Hair follicle dermal papilla cell (primary cell): ENCODE measurements around a stretch of chr15.

DNA sequence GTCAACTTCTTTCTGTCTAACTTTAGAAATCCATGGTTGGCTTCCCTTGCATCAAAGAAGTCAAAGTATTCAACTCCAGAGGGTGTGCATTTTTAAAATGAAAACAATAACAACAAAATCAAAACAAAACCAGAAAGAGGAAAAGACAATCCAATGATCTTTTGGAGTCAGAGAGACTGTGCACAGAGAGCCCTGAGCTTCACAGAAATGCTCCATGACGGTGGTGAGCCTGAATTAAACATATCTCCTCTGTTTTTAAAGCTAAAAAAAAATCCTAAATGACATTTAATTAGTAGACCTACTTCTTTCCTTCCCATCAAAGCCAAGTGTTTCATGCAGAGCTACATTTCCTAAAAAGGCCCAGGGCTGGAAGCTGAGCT lies 230.7 kb upstream of the TLE3 start:
- CAGE, long polyA plus RNA: no peak

DNA sequence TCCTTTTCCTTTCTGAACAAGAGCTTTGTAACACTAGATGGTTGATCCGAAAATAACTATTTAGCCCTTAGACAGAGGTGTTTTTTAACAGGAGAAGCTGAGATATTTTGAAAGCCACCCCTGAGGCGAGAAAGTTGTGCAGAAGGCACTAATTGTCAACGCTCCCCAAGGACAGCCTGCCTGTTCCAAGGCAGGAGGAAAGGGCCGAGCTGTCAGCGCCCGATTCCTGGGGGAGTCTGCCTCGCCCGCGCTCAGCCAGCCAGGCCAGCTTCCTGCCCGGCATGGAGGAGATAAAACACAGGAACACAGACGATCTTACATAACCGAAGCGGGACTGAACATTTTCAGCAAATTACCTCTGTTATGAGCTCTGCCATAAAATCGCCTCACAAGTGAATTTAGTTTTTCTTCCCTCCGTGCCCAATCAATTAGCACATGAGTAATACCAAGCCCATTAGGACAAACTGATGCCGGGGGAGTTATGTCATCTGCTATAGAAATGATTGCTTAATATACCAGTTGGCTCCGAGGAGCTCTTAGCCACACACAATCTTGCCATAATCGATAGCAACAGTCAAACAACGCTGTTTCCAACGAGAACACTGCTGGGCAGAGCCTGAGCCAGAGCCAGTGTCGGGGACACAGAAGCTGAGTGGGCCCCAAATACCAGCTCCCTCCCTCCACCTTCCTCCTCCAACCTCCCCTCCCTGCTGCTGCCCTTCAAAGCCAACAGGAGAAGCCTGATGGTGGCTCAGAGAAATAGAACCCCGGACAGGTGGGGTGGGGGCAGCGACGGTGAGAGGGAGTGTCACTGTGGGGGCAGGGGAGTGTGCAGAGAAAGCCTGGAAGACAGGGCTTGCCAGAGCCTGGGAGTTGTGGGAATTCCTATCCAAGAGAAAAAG lies 279.3 kb upstream of the TLE3 start:
- CAGE, long polyA plus RNA: no peak

DNA sequence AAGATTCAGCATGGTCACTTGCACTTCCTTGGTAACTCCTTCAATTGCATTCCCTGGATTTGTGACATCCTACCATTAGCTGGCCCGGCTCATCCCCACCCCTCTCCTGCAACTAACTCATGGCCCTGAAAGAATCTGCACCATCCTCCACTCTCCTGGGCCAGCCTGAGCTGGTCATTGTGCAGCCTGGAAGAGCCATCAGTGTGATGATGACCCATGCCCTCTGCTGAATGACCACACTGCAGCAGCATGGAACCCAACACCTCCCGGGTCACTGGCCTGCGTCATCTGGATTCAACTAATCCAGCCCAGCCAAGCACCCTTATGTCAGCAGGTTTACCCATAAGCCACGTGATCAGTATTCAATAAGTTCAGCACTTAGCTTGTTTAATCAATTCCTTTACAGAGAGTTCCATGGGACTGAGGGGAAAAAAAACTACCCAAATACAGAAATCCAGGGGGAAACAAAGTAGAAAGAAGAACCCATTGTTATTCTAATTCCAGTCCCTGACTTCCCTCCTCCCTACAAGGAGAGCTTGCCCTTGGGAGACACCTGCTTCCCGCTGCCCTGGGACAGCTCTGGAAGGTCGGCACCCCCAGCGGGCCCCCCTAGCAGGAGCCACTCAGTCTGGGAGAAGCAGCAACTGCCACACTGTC lies 309.0 kb upstream of the TLE3 start:
- CAGE, long polyA plus RNA: no peak

- CAGE, long polyA plus RNA: no peak
These were observed 311.2 kb downstream of the UACA start for GRCh38 chr15:70452092-70452606.

DNA sequence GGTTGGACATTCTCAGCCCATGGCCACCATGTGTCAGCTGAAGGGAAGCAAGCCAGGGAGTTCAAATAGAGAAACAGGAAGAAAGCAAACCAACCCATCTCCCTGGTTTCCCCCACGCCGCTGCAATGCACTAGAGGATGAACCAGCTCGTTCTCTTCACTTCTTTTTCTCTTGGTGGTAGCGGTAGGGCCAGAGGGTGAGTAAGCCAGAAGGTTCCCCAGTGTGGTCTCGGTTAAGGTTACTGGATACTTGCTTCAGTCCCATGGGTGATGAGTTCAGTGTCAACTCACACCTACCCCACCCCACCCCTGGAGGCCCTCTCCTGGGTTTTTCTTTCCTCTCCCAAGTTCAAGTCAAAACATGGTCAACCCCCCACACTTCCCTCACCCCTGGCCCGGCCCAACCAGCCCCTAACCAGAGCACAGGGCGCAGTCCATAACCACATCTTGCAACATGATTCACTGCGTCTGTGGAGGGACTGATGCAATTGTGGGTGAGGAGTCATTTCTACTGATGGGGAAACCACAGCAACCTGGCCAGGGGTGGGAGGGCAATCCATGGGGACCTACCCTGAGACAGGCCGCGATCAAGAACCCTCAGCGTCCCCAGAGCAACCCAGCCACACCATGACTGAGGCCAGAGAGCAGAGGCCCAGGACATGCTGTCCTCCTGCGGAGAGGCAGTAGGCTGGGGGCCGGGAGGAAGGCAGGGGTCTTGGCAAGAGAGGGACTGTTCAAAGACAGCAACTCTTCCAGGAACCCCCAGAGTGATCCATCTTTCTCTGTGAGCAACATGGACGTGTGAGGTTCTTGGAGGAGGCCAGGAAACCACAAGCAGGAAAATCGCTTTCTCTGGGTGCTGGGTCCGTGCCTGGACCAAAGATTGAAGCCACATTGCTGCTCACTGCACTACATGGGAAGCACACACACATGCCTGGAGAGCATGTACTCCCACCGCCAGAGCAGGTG lies 276.6 kb downstream of the UACA start:
- CAGE, long polyA plus RNA: no peak

DNA sequence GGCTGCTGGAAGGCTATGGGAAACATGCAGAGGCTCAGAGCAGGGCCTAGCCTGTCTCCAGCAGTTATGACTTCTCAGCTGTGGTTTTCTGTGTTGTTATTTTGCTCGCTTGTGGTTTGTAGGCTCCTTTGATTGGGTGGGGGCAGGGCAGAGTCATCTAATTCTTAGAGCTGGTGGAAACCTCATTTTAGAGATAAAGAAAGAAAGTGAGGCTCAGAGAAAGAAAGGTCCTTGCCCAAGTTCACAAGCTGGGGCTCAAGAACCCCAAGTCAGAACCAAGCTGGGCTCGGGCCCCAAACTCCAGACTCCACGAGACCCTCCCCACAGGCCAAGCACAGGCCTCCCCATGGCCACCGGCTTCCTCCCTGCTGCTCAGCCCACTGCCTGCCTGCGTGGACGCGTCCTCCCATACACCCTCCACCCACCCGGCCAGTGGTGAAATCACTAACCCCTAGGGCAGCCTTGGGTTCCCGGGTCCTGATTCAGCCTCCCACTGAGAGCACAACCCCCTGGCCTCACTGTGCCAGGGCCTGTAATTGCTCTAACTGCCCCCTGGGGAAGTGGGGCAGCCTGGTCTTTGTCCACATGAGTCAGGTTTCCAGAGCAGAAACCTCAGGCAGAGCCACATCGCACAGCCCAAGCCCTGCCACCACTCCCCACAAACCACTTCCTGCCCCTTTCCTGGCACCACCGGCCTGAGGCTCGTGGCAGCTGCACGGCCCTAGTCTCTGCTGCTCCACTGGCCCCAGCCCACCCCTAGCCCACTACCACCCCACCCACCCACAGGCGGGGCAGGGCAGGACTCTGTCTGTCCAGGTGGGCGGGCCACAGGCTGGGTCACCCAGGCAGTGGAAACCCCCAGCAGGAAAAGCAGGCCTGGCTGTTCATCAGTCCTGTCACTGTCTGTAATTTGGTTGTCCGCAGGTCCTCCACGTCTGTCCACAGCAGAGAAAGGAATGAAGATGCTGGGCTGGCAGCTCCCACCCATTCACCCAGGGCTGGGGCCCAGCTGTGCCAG lies 270.7 kb downstream of the UACA start:
- CAGE, long polyA plus RNA: no peak

DNA sequence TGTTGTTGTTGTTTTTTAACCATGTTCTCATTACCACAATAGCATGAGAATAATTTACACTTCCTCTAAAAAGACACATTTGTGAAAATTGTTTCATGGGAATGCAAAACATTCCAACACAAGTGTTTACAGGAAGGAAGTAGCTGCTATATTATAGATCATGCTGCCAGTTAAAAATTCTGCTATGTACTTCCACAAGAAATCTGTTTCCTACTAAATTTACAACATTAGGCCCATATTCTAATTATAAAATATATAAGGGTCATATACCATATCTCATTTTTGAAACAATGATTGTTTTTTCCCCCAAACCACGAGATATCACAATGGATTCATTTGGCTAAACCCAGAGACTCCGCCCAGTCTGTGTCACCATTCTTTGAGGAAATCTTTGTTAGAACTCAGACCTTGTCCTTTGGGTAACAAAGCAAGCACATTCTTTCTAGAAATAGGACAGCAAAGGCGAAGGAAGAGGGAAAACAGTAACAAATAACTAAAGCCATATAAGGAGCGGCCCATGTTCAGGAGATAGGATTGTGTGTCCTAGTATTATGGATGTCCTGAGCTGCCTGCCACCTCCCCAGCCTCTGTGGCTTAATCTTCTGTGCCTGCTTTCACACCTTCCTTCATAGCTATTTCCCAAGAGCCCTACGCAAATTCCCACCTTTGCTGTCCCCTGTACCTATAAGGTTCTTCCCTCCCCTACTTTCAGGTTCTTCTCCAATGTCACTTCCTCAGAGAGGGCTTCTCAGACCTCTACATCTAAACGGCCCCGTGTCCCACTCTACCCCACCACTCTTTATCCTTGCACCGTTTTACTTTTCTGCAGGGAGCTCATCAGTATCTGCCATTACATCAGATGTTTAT lies 59.9 kb downstream of the UACA start:
- CAGE, long polyA plus RNA: no peak

DNA sequence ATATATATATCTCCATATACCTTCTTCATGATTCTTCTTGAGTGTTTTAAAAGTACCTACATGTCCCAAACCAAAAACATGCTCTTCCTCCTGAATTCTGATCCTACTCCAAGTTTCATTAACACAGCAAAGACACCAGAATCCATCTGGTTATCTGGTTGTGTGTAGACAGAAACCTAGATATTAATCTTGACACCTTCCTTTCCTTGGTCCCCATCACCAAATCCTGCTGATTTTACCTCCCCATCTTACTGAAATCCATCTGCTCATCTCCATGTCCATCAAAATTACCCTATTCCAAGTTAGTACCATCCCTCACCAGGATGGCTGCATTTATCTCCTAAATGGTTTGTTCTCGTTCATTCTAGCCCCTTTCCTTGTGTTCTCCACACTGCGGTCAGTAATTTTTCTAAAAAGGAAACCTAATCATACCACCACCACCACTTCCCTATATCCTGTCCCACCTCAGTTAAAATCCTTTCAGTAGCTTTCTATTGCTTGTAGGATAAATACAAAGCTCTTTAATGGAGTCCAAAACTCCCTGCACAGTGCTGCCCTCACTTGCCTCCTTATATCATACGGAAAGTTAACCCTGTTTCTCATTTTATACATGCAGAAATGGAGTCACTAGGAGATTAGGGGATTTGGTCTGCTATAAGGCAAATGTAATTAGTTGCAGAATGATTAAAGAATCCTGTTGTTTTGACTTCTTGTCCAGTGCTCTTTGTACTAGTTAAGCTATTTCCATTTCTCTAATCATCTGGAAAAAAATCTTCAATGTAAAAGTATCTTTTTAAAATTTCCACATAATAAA lies 51.1 kb downstream of the UACA start:
- CAGE, long polyA plus RNA: no peak

GRCh38 chr15:70767924-70768655 lies 4.7 kb upstream of the UACA start:
- CAGE, long polyA plus RNA: no peak

DNA sequence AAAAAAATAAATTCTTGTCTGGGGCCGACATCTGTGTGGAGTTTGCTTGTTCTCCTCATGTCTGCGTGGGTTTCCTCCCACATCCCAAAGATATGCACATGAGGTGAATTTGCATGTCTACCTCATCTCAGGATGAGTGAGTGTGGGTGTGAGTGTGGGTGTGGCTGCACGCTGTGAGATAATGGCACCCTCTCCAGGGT lies 25.8 kb upstream of the UACA start:
- CAGE, long polyA plus RNA: no peak

DNA sequence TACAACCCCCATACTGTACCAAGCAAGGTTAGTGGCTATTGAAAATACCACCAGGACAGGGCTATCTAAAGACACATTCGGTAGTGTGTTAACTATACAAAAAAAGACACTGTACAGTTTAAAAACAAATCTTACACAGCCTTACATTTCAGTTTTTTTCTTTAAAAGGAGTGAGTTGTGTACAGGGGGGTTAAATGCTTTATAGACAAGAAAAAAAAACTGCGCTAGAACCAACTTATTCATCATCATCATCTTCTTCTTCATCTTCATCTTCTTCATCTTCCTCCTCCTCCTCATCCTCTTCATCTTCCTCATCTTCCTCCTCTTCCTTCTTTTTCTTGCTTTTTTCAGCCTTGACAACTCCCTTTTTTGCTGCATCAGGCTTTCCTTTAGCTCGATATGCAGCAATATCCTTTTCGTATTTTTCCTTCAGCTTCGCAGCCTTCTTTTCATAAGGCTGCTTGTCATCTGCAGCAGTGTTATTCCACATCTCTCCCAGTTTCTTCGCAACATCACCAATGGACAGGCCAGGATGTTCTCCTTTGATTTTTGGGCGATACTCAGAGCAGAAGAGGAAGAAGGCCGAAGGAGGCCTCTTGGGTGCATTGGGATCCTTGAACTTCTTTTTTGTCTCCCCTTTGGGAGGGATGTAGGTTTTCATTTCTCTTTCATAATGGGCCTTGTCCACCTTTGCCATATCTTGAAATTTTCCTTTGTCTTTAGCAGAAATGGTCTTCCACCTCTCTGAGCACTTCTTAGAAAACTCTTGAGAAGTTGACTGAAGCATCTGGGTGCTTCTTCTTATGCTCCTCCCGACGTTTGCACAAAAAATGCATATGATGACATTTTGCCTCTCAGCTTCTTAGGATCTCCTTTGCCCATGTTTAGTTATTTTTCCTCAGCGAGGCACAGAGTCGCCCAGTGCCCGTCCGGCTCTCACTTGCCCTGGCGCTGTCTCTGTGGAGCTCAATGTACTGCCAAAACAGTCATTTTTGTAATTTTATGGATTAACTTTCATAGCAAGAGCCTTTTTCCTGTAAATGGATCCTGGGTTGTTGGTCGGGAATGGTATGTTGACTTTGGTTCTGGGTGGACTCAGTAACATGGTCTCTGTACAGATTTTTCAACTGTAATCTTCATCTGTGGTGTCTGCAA lies 49.6 kb downstream of the THSD4 start:
- CAGE, long polyA plus RNA: no peak

GRCh38 chr15:71187144-71187995 lies 72.1 kb downstream of the THSD4 start:
- CAGE, long polyA plus RNA: no peak

GRCh38 chr15:71280499-71281061 lies 165.3 kb downstream of the THSD4 start:
- CAGE, long polyA plus RNA: no peak

- CAGE, long polyA plus RNA: no peak
These were observed 178.9 kb downstream of the THSD4 start for GRCh38 chr15:71294172-71294517.

- CAGE, long polyA plus RNA: no peak
These were observed 181.1 kb downstream of the THSD4 start for GRCh38 chr15:71296339-71296744.

GRCh38 chr15:71411732-71412761 lies 296.8 kb downstream of the THSD4 start:
- CAGE, long polyA plus RNA: no peak

DNA sequence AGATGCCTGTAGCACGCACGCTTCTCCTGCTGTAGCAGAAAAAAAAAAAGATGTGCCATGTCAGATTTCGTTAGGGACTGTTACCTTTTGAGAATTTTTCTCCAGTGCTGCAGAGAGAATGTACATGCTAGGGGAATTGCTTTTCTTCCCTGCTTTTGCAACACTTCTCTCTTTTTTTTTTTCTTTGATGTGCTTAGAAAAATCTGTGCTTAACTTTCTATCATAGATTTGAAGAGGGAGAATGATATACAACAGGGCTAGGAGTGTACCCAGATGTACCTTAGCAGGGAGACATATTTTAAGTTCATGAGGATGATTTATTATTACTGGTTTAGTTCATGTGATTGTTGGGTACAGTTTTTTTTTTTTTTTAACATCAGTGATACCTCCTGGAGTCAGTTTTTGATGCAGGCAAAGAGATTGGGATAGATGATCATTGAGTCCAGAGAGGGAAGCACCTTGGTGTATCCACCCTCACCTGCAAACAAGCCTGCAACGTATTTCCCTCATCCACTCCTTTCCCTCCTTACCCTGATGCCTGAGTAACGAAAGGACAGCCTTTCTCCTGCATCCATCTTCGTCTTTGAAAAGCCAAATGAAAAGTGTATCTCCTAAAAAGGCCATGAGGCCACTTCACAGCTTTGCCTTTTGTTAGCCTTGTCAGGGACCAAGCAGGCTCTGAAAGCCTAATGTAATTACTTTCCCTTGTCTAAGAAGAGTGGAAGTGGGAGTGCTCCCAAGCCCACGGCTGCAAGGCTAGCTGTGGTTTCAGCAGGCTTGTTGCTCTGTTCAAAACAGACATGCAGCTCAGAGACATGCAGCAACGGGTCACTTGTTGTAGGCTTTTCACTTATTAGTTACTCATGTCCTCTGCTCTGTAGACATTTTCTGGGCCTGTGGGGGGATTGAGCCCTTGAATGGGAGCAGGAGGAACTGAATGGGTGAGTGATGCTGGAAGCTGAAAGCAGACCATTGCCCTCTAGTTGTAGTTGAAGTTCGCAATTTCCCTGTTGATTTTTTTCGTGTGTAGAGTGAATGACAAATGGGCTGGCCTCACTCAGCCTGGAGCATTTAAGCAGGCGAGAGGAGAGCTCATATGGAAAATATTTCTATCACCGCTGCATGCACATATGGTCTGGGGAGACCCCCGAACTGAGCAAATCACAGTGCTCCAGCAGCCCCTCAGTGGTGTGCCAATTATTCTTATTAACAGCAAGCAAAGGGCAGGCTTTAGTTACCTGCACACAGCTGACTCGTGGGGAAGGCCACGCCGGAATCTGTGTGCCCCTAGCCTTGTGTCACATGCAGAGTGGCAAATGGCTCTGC lies 262.1 kb upstream of the NR2E3 start:
- CAGE, long polyA plus RNA: no peak

DNA sequence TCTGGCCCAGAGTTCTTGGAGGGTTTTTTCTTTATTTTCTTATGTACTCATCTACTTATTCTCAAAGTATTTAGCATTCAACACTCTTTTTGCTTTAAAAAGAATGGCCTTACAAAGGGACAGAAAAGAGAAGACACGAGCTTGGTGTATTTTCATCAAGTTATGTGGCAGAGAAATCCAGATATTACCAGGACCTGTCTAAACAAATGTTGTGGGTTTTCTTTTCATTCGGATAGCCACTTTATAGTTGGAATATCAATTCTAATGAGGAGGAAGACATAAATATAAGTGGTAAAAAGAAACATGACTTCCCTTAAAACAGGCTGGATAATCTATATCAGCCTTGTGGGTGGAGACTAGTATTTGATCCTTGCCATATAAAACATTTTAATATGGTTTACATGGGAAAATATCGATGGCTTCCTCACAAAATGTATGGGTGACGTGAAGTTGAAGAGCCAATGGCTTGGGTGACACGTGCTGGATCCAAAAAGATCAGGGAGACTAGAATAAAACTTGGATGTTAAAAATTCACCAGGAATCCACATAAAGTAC lies 29.5 kb upstream of the NR2E3 start:
- CAGE, long polyA plus RNA: no peak

DNA sequence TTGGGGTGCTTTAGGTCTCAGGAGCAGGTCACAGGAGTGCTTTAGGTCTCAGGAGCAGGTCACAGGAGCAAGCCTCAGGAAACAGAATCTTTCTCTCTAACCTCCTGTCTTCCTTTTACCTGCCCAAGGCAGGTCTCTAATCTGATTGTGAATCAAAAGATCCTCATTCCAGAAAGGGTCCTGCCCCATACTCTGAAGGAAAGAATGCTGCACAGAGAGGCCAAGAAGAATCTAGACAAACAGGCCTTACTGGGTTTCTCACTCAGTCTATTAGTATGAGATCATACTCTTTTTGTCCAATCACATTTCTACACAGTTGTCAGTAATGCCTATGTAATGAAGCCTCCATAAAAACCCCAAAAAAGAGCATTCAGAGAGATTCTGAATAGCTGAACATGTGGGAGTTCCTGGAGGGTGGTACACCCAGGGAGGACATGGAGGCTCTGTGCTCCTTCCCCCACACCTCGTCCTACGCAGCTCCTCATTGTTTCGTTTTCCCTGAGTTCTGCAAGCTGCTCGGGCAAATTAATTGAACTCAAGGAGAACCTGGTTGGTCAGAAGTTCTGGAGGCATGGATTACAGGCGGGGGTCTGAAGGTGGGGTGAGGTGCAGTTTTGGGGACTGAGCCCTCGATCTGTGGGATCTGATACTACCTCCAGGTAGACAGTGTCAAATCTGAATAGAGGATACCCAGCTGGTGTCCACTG lies 142.3 kb downstream of the MYO9A start:
- CAGE, long polyA plus RNA: no peak

DNA sequence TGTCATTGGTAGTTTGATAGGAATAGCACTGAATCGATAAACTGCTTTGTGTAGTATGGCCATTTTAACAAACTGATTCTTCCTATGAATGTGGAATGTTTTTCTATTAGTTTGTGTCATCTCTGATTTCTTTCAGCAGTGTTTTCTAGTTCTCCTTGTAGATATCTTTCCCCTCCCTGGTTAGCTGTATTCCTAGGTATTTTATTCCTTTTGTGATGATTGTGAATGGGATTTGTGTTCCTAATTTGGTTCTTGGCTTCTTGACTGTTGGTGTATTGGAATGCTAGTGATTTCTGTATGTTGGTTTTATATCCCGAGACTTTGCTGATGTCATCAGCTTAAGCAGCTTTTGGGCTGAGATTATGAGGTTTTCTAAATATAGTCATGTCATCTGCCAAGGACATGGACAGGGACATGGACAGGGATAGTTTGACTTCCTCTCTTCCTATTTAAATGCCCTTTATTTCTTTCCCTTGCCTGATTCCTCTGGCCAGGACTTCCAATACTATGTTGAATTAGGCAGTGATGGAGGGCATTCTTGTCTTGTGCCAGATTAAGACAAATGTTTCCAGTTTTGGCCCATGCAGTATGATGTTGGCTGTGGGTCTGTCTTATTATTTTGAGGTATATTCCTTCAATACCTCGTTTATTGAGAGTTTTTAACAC lies 35.7 kb downstream of the MYO9A start:
- CAGE, long polyA plus RNA: no peak